ENCODE measurements around the genes RPS6KC1, PROX1 and KCNK2.

DNA sequence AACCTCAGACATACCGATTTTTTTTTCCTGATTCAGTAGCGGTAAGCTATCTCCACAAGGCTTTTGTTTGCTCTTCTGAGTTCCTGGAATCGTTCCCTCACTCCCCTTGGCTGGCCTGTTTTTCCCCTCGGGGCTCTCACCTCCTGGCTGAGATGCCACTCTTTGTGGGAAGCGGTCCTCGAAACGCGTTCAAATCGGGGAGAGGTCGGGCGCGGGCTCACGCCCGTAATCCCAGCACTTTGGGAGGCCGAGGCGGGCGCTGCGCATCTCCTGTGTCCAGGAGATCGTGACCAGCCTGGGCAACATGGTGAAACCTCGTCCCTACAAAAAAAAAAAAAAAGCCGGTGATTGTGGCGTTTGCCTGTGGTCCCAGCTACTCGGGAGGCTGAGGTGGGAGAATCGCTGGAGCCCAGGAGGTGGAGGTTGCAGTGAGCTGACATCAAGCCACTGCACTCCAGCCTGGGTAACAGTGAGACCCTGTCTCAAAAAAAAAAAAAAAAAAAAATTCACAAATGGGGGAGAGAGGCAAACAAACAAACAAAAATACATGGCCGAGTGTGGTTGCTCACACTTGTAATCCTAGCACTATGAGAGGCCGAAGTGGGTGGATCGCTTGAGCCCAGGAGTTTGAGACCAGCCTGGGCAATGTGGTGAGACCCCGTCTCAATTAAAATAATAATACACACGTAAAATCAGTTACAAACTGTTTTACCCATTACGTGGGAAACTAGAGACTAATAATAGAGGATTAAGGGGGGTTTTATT, 637 bp downstream of the TATDN3 start:
- RRBS, result no CpG with 5 or more reads among the region's 30 CpGs
CAGE:
- cytosol, long polyA plus RNA, result no peak
- long polyA plus RNA, result no peak
- nucleus, long polyA plus RNA, result no peak

DNA sequence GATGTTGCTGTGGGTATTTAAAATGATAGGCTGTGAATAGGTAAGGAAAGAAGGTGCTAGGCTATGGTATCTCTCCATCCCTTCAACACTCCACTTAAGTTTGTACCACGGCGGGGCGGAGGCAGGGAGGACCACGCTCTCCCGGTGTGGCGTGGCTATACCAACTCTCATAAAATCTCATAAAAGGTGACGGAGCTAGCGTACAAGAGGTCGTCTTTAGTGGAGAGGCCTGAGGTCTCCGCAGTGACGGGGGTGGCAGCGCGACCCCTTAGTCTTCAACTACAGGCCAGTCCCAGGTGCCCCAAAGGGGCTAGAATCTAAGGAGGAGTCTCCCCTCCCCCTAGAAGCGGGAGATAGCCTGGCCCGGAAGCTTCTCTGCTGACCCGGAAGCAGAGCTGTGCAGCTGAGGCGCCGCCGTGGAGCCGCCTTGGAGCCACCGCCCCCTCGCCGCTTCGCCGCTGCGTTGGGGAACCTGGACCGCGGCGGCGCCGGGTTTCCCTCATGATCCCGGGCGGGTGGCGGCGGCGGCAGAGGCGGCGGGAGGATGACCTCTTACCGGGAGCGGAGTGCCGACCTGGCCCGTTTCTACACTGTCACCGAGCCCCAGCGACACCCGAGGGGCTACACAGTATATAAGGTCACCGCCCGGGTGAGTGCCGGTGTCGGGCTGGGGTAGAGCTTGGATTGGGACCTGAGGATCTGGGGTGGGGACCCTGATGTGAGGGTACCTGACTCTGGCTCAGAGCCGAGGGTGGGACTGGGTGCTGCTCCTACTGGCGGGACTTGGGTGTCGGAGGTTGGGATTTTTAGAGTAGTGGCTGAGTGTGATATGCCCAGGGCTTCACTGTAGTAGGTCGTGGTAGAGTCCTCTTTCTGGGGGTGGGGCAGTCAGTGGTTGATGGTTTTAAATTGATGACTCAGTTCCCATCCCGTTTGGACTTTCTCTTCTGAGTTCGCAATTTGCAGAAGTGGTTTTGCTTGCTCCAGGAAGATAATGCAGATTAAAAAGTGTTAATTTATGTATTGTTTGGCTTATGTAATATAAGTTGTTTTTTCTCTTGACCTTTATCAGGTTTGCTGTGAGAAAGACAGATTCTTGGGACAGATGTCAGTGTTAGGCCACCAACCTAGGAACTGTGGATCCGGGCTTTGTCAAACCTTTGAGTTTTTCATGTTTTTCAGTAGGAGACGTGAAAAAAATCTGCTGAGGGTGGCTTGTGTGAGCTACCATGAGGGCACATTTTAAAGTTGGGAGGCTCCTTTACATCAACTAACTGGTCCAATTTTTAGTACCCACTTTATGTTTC, at the start of gene RPS6KC1:
TSS of gene RPS6KC1 (plus strand) at position 381 of the 1,307 bp plus-strand sequence.
- RRBS, result 2% methylated on average over 25 of the region's 57 CpGs
CAGE:
- cytosol, long polyA plus RNA, result start-site peak on the plus strand centred at position 437 of the sequence, 59 bp wide, 117 and 168 reads in 2 replicates
- long polyA plus RNA, result no peak
- nucleus, long polyA plus RNA, result start-site peak on the plus strand centred at position 455 of the sequence, 95 bp wide, 110 and 390 reads in 2 replicates

- RRBS, result no CpG with 5 or more reads among the region's 12 CpGs
CAGE:
- cytosol, long polyA plus RNA, result no peak
- long polyA plus RNA, result no peak
- nucleus, long polyA plus RNA, result no peak
Measured at GRCh38 chr1:213728756-213729372, 258.9 kb upstream of the PROX1 start.

DNA sequence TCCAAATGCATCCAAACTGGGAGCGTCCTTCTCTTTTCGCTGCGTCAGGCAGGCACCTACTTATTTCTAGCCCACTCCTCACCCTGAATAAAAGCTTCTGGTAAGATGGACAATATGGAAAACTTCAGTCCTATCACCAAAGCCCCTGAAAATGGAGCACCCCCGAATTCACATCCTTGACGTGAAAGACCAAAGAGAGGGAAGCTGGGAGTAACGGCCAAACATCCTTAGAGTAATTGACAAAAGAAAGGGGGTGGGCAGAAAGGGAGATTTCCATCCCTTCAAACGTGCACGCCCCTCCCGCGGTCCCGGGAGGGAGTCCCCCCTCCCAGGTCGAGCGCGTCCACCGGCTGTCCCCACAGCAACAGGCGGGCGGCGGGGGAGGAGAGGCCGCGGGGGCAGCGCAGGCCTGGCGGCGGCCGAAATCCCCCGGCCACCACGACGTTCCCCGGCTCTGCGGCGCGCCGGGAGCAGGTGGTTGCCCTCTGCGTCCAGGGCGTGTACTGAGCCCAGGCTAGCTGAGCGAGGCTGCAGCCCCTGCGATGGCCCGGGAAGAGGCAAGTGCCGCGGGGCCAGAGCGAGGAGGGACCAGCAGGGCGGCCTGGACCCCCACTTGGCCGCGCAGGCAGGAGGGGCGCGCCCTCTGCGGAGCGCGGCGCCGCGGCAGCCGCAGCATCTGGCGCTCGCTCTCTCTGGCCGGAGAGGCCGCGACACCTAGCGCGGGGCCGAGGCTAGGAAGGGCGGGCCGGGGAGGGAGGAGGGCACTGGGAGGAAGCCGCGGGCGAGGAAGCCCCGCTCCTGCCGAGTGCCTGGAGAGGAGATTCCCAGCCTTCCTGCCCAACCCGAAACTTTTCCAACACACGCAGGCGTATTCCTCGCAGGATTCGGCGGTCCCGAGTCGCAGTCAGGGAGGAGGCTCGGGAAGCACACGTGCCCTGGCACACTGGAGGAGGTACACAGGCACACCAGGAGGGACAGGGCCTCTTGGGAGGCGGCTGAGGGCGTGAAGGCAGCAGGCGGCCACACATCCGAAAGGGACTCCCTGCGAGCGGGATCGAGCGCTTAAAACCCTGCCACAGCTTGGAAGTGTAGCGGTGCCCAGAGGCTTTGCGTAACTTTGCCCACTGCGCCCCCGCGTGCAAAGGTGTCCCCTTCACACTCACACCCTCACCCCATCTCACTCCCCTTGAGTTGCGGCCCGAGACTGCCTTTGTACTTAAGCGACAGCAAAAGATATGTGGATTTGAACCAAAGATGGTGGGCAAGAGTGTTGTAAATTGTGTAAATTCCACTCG, 5.0 kb upstream of the PROX1 start:
- RRBS, result 4% methylated on average over 23 of the region's 94 CpGs
CAGE:
- cytosol, long polyA plus RNA, result no peak
- long polyA plus RNA, result no peak
- nucleus, long polyA plus RNA, result no peak

- RRBS, result no CpG with 5 or more reads among the region's 30 CpGs
CAGE:
- cytosol, long polyA plus RNA, result no peak
- long polyA plus RNA, result no peak
- nucleus, long polyA plus RNA, result no peak
Measured at GRCh38 chr1:213987913-213988585, at the start of gene PROX1. TSS of gene PROX1 (plus strand) at chr1:213987973.

DNA sequence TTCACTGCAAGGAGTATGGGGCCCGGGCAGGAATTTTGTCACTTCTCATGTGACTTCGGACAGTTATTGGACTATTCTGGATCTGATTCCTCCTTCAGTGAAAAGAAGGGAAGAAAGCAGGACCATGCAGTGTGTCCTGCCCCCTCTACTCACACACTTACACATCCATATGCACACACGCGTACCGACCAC, 25.9 kb downstream of the PROX1 start:
- RRBS, result no CpG with 5 or more reads among the region's 5 CpGs
CAGE:
- cytosol, long polyA plus RNA, result no peak
- long polyA plus RNA, result no peak
- nucleus, long polyA plus RNA, result no peak

GRCh38 chr1:214331916-214332299, 50.9 kb downstream of the SMYD2 start:
- RRBS, result no CpG with 5 or more reads among the region's 7 CpGs
CAGE:
- cytosol, long polyA plus RNA, result no peak
- long polyA plus RNA, result no peak
- nucleus, long polyA plus RNA, result no peak

DNA sequence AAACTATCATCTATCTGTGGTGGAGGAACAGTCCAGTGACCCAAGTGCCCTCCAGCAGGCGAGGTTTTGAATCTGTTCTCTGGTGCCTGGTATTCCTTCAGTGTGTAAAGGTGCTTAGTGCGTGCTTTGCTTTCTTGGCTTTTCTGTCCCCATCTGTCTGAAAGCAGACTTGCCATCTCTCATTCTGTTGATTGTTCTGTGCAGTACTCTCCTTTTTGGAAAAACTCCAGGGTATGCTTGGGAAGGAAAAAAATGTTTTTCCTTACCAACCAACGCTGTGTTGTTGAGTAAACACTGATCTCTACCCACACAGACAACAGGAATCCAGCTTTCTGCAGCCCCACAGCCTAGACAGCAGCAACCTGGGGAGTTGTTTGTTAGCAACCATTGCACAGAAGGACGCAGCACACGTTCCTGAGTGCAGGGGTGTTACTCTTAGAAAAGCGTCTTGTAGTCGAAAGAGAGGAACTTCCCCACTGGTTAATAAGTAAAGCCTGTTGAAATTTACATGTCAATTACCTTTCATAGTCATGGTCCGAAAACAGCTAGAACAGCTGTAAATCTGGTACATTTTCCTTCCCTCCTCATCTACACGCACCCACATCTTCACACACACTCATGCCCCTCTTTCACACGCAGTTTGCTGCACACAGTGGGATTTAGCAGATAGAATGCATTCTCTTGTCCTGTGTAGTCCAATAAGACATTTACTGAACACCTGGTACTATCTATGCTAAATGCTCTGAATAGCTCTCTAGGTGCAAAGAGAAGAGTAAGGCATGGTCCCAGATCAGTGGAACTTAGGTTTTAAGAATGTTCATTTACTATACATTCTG, 56.6 kb downstream of the SMYD2 start:
- RRBS, result no CpG with 5 or more reads among the region's 10 CpGs
CAGE:
- cytosol, long polyA plus RNA, result no peak
- long polyA plus RNA, result no peak
- nucleus, long polyA plus RNA, result no peak

- RRBS, result no CpG with 5 or more reads among the region's 13 CpGs
CAGE:
- cytosol, long polyA plus RNA, result no peak
- long polyA plus RNA, result no peak
- nucleus, long polyA plus RNA, result no peak
Measured at GRCh38 chr1:214404581-214405327, 123.8 kb downstream of the SMYD2 start.

GRCh38 chr1:214439291-214440290, 111.8 kb downstream of the PTPN14 start:
- RRBS, result no CpG with 5 or more reads among the region's 13 CpGs
CAGE:
- cytosol, long polyA plus RNA, result no peak
- long polyA plus RNA, result no peak
- nucleus, long polyA plus RNA, result no peak

DNA sequence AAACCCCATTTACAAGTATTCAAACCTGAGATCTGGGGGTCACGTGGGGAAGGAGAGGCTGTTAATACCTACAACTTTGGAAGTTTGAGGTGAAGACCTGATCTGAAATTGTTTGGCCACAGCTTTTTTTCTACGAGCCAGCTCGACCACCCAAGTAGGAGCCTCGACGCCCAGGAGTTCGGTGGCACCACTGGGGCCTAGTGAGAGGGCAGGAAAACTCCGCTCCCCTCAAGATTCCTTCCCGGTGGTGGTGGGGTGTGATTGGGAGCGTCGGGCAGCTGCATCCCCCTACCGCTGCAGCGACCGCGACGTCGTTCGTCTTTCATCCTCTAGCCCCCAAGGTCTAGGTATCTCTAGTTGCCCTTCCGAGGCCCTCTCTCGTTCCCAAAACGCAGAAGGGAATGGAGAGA, 903 bp downstream of the PTPN14 start:
- RRBS, result no CpG with 5 or more reads among the region's 20 CpGs
CAGE:
- cytosol, long polyA plus RNA, result no peak
- long polyA plus RNA, result no peak
- nucleus, long polyA plus RNA, result no peak

GRCh38 chr1:214550904-214551168, 566 bp downstream of the PTPN14 start:
- RRBS, result 3% methylated on average over 22 of the region's 24 CpGs
CAGE:
- cytosol, long polyA plus RNA, result no peak
- long polyA plus RNA, result no peak
- nucleus, long polyA plus RNA, result no peak

DNA sequence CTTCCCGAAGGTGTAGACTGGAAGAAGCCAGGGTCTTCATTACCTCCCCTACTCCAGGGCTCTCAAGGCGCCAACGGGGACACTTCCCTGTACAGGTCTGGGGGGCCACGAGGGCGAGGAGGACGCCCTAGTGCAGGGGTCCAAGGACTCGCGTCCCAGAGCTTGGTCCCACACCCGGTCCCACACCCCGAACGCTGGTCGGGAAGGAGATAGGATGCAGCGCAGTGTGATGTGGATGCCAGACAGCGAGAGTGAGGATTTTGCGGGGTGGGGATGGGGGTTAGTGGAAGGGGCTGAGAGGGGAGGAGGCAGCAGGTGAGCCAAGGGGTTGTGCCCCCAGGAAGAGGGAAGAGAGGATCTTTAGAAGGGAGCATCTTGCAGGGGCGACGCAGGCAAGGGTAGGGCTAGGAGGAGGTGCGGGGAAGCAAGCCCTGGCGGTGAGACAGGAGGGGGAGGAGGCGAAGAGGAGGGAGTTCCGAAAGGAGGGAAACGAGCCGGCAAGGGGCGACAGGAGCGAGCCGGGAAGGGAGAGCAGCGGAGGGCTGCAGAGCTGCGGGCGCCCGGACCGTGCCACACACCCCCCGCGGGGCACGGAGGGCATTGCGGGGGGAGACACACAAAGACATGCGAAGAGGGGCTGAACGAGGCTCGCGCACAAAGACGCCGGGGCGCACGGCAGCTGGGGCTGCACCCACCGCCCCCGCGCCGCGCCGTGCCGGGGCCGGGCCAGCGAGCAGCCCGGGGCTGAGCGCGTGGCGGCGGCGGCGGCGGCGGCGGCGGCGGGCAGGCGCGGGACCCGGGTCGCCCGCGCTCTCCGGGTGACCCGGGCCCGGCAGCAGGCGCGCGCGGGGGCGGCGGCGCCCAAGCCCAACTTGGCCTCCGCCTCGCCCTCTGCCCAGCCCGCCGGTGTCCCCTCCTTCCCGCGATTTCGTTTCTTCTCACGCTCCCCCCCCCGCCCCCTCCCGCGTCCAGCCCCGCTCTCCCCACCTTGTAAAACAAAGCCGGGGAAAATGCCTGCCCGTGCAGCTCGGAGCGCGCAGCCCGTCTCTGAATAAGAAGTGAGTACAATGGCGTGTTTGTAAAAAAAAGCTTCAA, at the start of gene KCNK2:
TSS of gene KCNK2 (plus strand) at position 488 of the 1,095 bp plus-strand sequence.
- RRBS, result 1% methylated on average over 49 of the region's 99 CpGs
CAGE:
- cytosol, long polyA plus RNA, result no peak
- long polyA plus RNA, result no peak
- nucleus, long polyA plus RNA, result no peak

DNA sequence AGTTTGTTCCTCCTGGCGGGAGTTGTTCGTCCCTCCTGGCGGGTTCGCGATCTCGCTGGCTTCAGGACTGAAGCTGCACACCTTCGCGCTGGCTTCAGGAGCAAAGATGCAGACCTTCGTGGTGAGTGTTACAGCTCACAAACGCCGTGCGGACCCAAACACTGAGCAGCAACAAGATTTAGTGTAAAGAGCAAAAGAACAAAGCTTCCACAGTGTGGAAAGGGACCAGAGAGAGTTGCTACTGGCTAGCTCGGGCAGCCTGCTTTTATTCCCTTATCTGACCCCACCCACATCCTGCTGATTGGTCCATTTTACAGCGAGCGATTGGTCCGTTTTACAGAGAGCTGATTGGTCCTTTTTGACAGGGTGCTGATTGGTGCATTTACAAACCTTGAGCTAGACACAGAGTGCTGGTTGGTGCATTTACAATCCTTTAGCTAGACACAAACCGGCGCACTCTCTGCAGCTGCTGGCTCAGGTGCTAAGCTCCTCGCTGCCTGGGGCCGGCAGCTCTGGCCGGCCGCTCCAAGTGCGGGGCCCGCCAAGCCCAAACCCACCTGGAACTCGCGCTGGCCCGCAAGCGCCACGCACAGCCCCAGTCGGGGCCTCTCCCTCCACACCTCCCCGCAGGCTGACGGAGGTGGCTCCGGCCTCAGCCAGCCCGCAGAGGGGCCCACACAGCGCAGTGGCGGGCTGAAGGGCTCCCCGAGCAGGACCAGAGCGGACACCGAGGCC, 172.8 kb upstream of the KCTD3 start:
- RRBS, result no CpG with 5 or more reads among the region's 39 CpGs
CAGE:
- cytosol, long polyA plus RNA, result no peak
- long polyA plus RNA, result no peak
- nucleus, long polyA plus RNA, result no peak

GRCh38 chr1:215582858-215584039, 16.1 kb downstream of the KCTD3 start:
- RRBS, result no CpG with 5 or more reads among the region's 6 CpGs
CAGE:
- cytosol, long polyA plus RNA, result no peak
- long polyA plus RNA, result no peak
- nucleus, long polyA plus RNA, result no peak

DNA sequence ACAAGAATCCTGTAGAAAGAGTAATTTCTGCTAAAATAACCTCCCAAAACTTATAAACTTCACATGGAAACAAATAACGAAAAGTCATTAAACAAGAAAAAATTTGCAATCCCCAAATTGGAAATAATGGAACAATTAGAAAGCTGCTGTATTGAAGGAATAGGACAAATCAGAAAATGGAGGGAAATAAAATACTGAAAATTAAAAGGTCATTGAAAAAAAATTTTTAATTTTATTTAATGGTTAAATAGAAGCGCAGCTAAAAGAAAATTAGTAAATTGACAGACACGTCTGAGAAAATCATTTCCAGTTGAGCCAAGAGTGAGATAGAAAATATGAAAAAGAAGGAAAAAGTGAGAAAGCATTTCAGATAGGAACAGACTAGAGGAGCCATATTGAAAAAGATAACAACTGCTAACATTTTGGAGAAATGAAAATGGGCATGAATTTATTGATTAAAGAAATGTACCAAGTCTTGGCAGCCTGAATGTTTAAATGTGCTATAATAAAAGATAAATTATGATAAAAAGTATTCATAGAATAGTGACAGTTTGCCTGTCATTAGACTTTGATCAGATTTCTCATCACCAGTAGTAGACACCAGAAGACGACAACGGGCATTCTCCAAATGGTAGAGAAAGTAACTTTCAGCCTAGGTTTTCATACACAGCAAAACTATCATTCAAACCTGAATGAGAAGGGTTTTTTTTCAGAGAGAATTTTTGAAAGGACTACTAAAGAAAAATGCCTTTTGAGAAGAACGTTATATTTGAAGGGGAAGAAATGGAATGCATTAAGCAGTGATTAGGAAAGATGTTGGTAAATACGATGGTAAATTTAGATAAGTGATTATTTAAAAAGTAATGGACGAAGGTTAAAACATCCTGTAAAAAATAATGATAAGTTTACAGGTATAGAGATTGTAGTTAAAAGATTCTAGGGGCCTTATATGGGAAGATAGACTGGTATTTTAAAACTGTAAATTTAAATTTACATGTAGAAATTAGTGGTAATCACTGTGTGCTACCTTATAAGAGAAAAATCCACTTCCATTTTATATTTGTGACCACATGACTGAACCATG, 31.7 kb downstream of the KCTD3 start:
- RRBS, result no CpG with 5 or more reads among the region's 8 CpGs
CAGE:
- cytosol, long polyA plus RNA, result no peak
- long polyA plus RNA, result no peak
- nucleus, long polyA plus RNA, result no peak

DNA sequence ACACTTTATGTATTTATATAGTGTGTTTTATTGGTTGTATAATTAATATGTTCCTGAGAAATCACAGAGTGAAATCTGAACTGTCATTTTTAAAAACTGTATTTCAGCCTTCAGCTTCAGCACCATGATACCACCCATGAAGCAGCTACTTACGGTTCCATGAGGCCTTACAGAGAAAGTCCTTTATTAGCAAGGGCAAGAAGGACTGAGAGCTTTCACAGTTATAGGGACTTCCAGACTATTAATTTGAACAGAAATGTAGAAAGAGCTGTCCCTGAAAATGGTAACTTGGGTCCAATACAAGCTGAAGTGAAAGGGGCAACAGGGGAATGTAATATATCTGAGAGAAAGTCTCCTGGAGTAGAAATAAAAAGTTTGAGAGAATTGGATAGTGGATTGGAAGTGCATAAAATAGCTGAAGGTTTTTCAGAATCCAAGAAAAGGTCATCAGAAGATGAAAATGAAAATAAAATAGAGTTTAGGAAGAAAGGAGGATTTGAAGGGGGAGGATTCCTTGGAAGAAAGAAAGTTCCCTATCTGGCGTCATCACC, 52.9 kb downstream of the KCTD3 start:
- RRBS, result no CpG with 5 or more reads among the region's 2 CpGs
CAGE:
- cytosol, long polyA plus RNA, result no peak
- long polyA plus RNA, result no peak
- nucleus, long polyA plus RNA, result no peak

GRCh38 chr1:216499577-216499959, 76.3 kb upstream of the USH2A start:
- RRBS, result no CpG with 5 or more reads among the region's 8 CpGs
CAGE:
- cytosol, long polyA plus RNA, result no peak
- long polyA plus RNA, result no peak
- nucleus, long polyA plus RNA, result no peak

- RRBS, result no CpG with 5 or more reads among the region's 13 CpGs
CAGE:
- cytosol, long polyA plus RNA, result no peak
- long polyA plus RNA, result no peak
- nucleus, long polyA plus RNA, result no peak
Measured at GRCh38 chr1:216815379-216816255, 92.4 kb upstream of the ESRRG start.

DNA sequence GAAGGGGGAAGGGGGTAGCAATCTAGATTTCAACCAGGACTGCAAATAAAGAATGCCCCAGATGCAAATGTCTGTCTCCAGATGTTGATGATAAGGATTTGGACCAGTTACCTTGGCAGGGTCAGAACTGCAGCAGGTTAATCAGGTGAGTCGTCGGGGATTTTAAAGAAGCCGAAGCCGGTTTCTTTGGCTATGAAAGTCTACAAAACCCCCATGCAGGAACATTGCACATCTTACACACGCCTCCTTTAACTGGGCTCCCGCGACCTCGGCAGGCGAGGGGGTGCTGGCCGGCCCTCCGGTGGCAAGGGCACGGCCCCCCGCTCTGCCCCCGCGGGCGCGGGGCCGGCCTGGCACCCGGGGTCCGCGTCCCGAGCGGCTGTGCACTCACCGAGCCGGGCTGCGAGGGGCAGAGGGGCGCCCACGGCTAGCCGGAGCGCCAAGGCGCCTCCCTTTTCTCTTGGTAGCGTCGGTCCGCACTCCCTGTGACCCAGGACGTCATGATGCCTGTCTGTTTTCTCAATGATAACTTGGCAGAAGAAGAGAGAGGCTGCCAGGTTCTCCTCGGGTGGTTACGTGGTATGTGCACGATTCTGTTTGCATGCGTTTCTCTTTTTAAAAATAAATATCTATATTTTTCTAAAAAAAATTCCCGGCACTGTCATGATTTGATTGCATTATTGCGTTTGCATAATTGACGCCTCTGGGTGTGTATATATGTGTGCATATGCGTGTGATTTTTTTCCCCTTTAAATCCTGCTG, 366.3 kb upstream of the ESRRG start:
- RRBS, result 2% methylated on average over 20 of the region's 43 CpGs
CAGE:
- cytosol, long polyA plus RNA, result no peak
- long polyA plus RNA, result no peak
- nucleus, long polyA plus RNA, result start-site peak on the minus strand centred at position 234 of the sequence, 33 bp wide, 37 and 41 reads in 2 replicates

Measured in SK-N-SH (cell line).